Zone of skin (tissue), 1 donor: ENCODE data around the genes KPNA5, VGLL2, ROS1 and NUS1.

DNA sequence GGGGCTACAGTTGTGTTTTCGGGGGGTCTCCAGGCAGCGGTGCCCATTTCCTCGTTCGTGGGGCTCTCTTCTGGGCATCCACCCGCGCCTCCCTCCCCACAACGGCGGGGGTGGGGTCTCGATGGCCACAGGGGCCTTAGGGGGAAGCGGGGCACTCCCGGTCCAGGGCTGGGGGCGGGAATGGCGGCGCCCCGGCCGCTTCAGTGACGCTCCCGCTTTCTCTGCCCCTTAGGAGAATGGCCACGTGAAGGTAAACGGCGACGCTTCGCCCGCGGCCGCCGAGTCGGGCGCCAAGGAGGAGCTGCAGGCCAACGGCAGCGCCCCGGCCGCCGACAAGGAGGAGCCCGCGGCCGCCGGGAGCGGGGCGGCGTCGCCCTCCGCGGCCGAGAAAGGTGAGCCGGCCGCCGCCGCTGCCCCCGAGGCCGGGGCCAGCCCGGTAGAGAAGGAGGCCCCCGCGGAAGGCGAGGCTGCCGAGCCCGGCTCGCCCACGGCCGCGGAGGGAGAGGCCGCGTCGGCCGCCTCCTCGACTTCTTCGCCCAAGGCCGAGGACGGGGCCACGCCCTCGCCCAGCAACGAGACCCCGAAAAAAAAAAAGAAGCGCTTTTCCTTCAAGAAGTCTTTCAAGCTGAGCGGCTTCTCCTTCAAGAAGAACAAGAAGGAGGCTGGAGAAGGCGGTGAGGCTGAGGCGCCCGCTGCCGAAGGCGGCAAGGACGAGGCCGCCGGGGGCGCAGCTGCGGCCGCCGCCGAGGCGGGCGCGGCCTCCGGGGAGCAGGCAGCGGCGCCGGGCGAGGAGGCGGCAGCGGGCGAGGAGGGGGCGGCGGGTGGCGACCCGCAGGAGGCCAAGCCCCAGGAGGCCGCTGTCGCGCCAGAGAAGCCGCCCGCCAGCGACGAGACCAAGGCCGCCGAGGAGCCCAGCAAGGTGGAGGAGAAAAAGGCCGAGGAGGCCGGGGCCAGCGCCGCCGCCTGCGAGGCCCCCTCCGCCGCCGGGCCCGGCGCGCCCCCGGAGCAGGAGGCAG is 2.6 kb downstream of the MARCKS start:
- RRBS: 7% methylated on average over 33 of the region's 125 CpGs

DNA sequence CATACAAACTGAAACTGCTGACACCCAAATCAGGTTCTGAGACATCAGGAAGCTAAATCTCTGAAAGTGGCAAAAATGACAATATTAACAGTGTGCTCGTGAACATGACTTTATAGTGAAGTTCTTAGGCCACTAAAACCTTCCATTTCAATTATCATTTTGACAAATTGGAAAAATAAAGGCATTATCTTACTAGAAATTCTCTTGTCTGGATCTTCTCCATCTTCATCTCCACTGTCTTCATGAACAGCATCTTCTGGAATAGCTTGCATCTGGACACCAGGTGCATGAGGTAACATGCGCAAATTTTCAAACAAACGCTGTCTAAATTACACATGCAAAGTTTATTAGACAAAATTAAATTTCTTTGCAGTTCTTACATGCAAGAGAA is 26.9 kb downstream of the HDAC2 start:
- RRBS: no CpG with 5 or more reads among the region's 3 CpGs

GRCh38 chr6:115835278-115835659 is 225.4 kb downstream of the FRK start:
- RRBS: no CpG with 5 or more reads among the region's 3 CpGs

DNA sequence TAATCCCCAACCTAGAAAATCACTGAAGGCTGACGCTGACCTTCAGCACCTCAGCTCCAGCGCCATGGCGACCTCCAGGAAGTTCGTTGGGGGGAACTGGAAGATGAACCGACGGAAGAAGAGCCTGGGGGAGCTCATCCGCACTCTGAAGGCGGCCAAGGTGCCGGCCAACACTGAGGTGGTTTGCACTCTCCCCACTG is 22.1 kb downstream of the FRK start:
- RRBS: no CpG with 5 or more reads among the region's 9 CpGs

DNA sequence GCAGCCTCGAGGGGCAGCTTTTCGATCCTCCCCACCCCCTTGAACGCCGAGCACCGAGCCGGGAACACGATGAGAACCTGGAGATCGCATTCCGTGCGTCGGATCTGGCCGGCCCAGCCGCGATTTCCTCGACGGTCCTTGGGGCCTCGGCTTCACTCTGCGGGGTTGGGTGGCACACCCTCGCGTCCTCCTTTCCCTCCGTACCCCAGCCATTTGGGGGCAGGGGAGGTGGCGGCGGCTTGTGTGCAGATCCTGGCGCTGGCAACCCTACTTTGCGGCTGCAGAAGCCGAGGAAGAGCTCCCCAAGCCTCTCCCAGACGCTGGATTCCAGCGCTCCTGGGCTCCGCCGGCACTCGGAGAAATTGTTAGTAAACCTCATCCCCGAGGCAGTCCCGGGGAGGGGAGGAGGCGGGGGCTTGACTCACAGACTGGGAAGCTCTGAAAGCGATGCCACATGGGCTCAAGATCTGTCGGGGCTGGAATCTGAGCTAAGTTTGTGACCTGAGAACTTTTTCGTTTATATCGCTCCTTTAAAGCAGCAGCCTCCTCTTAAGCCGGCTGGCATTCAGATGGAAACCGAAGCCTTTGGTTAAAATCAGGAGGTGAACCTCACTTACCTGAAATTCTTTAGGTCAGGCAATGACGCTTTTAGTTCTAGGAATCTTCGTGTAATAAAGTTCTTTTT is 745 bp downstream of the DSE start:
- RRBS: 0% methylated on average over 10 of the region's 42 CpGs

DNA sequence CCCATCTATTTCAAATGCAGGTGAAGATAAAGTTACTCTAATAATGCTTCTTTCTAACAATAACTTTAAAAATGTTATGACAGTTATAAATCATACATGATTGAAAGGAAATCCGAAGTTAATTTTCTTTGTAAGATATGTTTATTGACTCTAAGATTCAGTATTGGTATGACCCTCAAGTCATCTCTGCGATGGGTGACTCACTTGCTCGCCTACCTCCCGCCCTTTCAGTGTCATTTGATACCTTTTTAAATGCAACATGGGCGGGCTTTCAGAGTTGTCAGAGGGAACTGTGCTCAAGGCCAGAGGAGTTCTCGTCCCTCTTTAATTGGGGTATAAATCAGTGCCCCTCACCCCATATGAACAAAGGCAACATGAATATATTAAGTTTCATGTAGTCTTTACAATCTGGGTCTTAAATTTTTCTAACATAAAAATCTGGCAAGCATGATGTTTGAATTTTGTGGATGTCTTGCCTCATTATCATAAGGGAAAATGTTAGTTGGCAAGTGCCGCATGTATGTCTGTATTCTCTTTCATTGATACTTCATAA is 35.3 kb downstream of the DSE start:
- RRBS: no CpG with 5 or more reads among the region's 7 CpGs

GRCh38 chr6:116680889-116681713 is at the start of gene KPNA5:
TSS of gene KPNA5 (plus strand) at chr6:116681211.
- RRBS: 1% methylated on average over 8 of the region's 69 CpGs

DNA sequence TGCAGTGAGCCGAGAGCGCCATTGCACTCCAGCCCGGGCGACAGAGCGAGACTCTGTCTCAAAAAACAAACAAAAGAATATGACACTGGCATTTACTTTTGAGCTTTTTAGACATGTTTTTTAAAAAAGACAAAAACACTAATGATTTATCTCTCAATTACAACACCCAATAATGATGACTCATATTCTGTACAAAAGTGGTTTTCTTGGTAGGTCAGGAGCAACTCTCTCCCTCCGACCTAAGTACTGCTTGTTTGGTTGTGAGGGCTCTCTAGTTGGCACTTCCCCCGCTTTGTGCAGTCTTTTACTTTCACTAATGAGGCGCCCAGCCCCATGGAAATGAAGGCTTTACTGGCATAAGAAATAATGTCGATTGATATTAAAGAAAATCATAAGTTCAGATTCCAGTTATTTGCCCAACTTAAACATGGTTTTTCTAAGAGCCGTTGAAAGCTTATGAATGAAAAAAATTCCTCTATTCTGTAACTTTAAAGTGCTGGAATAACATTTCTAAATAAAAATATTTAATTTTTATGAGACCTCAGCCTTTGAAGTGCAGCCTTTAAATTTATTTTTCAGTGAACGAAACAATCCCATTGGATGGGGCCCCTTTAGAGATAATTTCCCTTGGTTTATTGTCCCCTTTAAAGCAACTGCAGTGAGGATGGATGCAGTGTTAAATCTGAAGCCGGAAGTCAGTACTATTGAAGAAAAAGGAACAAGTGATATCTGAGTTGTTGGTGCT is 1.4 kb downstream of the KPNA5 start:
- RRBS: 62% methylated on average over 3 of the region's 12 CpGs

- RRBS: 3% methylated on average over 19 of the region's 70 CpGs
These were observed at the start of gene VGLL2 for GRCh38 chr6:117265087-117265976. TSS of gene VGLL2 (plus strand) at chr6:117265558.

- RRBS: no CpG with 5 or more reads among the region's 3 CpGs
These were observed at the start of gene ROS1 for GRCh38 chr6:117425862-117426137. TSS of gene ROS1 (minus strand) at chr6:117425942.

GRCh38 chr6:117535155-117535343 is 52.6 kb downstream of the DCBLD1 start:
- RRBS: no CpG with 5 or more reads among the region's 2 CpGs

DNA sequence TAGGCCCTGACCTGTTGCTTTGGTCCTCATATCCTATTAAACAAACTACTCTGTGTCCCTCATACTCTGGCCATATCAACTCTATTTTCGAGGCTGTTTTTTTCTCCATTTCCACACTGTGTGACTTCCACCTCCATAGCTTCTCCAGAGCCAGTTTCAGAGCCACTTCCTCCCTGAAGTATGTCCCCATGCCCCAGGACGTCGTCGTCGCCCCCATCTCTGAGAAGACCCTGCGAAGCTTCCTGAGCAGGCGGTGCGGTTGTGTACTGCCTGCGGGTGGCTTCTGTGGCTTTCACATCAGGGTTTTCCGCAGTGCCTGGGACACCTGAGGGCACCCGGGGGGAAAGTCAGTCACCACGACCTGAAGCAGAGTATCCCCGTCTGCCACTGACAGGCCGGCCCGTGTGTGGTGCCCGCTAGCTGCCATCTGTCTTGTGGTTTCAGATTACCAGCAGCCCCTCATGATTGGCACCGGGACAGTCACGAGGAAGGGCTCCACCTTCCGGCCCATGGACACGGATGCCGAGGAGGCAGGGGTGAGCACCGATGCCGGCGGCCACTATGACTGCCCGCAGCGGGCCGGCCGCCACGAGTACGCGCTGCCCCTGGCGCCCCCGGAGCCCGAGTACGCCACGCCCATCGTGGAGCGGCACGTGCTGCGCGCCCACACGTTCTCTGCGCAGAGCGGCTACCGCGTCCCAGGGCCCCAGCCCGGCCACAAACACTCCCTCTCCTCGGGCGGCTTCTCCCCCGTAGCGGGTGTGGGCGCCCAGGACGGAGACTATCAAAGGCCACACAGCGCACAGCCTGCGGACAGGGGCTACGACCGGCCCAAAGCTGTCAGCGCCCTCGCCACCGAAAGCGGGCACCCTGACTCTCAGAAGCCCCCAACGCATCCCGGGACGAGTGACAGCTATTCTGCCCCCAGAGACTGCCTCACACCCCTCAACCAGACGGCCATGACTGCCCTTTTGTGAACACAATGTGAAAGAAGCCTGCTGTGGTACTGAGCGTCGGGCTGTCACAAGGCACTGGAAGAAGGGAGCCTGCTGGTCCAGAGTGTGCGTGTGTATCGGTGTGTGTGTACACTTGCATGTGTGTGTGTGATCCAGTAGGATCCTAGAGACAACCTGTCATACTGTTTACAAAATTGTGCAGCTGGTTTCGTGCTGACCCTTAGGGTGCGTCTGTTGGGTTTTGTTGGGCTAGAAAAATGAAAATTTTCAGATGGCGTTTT is 54.4 kb downstream of the GOPC start:
- RRBS: 16% methylated on average over 38 of the region's 72 CpGs

DNA sequence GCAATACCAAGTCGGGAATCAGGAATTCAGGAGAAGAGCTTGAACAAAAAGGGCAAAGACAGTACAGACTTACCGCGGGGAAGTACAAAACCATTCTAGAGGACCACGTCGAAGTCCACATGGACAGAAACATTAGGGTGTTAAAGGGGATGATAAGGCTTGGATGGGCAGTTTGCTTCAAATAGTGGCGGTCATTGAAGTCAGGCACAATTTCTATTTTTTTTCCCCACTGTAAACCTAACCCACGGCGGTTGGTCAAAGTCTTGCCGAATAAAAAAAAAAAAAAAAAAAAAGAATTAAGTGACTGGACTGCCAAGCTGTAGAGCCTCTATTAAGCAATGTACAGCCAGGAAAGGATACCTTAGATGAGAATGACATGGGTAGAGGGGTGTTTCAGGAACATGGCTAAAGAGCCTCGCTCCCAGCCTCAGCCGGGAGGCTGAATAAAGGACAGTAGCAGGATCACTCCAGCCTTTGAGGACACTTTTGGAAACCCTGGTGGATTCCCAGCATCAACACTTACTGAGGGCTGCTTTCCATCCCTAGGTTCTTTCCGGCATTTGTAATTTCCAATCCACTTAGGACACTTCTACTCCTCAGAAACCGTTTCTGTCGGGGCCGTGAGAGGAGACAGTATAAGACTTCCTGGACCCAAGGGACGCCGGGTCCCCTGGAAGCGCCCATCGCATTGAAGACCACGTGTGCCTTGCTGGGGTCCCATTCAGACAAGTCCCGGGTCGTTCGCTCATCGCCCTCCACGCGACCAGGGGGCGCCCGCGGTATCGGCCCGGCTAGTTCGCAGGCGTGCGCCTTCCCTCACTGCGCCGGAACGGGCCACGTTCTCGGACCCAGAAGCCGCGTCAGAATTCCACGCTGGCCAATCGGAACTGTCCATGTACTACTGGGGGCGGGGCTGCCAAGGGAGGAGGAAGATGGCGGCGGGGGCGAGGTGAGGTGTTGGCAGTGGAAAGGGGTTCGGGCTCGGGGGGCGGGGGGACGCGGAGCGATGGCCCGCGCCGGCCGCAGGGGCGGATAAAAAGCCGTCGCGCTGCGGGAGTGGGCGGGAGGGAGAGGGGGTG is at the start of gene NUS1:
NUS1 (plus strand) TSS at position 896 of the 1,079 bp plus-strand sequence.
- RRBS: 1% methylated on average over 21 of the region's 63 CpGs

- RRBS: no CpG with 5 or more reads among the region's 4 CpGs
These were observed 13.4 kb downstream of the NUS1 start for GRCh38 chr6:117688661-117689124.

- RRBS: no CpG with 5 or more reads among the region's 17 CpGs
These were observed 170.1 kb upstream of the PLN start for GRCh38 chr6:118377762-118378671.

DNA sequence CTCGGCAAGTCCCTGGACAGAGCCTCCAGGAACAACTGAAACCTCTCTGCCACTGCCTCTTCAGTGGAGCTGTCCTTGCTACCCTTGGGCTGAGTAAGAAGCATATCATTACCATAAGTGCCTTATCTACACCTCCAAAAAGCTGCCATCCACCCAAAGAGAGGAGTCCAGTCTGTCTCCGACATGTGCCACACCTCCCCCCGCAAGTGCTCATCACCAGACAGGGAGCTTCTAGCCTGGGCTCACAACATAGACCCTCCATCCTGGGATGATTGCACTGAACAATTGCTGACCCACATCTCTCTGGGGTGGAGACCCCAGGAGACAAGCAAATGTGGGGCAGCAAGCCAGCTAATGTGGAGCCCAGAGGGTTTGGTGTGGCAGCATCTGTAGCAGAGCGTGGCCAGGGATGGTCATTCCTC is 140.1 kb upstream of the PLN start:
- RRBS: no CpG with 5 or more reads among the region's 4 CpGs

- RRBS: no CpG with 5 or more reads among the region's 1 CpG
These were observed 10.8 kb upstream of the PLN start for GRCh38 chr6:118537286-118537706.

DNA sequence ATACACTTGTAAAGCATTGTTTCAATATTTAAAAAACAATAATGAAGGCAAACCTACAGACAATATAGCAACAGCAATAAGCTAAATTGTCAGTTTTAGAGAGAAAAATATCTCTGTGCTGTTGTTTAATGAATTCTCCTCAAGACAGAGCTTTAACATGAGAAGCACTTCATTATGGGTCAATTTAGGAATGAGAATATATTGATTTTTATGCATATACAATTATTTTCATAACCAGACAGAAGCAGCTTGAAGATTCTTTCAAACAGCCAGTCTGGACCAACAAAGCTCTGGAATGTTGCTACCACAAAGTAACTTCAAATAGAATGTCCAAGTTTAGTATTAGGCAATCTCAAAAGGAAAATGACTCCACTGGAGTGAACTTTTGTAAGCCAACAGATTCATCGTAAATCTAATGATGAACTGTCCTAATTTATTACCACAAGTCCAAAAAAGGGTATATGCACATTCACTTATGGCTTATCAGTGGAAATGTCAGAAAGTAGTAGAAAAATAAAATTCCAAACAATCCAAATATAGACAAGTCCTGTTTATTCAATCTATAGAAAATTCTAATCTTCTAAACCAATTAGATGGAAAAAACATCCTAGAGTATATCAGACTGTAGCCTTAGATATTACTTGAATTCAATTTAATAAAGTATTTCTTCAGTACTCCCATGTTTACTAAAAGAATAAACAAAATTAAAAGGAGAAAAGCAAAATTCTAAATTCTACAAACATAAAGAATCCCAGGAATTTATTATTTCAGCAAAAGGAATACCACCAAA is 3.6 kb downstream of the PLN start:
- RRBS: no CpG with 5 or more reads among the region's 1 CpG

- RRBS: no CpG with 5 or more reads among the region's 1 CpG
These were observed 12.8 kb downstream of the PLN start for GRCh38 chr6:118560903-118561250.